Natural killer cell (primary cell): Measurements from ENCODE around the genes BARHL1, GTF3C4, REXO4, ADAMTSL2 and SARDH.

GRCh38 chr9:132582338-132582766 is at the start of gene BARHL1:
Gene BARHL1, plus strand, starts transcription at chr9:132582606.
- PRO-cap: no peak

DNA sequence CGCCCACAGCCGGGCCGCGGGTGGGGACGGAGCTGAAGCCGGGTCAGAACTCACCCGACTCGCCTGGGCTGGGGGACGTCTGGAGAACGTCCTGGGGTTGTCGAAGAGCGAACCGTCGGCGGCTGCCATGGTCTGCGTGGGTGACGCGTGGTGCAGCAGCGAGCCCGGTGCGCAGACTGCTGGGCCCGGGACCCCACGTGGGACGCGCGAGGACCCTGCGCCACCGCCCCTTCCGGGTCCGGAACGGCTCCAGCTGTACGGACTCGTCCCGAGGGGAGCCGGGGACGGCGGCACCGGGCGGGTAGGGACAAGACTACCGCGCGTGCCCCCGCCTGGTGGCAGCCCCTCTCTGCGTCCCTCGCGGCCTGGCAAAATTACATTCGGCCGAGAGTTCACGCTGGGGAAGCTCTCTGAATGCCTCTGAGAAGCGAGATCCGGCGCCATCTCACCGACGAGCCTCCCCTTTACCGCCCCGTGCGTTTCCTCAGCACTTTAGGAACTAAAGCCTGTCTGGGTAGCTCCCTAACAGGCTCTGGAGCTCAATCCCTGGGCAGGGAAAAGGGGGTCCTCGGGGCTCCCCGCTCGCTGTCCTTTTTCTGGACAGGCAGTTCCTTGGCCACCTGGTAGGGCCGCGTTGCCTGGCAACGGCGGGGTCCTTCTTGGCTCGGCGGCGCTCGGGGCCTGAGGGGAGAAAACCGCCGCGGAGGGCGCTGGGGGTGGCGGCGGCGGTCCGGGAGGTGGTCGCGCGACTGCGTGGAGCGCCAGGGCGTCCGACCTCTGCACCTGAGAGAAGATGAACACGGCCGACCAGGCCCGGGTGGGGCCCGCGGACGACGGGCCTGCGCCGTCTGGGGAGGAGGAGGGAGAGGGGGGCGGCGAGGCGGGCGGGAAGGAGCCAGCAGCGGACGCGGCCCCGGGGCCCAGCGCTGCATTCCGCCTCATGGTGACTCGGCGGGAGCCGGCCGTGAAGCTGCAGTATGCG is at the start of gene GTF3C4:
Gene GTF3C4 (plus strand): TSS at position 659 of the 982 bp plus-strand sequence.
- PRO-cap: bidirectional peak, plus-strand start at position 377 of the sequence, minus-strand start at position 178 of the sequence; bidirectional peak, plus-strand start at position 692 of the sequence, minus-strand start at position 598 of the sequence

DNA sequence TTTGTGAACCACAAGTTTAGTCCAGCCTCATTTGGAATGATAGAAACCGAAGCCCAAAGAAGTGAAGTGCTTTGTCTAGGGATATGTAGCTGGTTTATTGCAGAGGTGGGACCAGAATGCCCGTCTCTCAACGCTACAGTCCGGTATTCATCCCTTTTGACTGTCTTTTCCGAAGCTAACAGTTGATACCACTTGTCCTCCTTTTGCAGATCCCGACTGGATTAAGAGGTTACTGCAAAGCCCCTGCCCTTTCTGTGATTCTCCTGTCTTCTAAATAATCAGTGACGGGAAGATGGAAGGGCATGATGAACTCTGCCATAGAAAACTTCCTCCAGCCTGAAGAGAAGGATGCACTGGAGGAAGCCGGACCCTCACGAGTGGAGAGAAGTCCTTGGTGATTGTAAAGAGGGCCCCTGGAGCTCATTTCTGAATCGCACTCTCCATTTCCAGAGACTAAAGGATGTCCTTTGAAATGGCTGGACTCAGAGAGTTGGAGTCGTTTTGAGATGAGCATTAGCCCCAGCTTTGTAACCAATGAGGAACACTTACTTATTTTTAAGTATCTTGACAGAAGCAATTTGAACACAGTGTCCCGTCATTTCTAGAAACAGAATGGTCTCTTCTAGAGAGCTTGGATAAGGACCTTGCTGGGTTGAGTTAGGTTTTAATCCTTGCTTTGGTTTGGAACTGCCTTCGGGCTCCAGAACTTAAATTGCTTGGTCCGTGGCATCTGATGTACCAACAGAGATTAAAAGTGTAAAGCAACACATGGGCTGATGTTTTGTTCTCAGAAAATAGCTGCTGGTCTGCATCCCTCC is 18.6 kb downstream of the GTF3C4 start:
- PRO-cap: no peak

GRCh38 chr9:132794090-132794530 is 84.0 kb downstream of the AK8 start:
- PRO-cap: no peak

- PRO-cap: no peak
These were observed 79.1 kb downstream of the AK8 start for GRCh38 chr9:132798901-132799428.

DNA sequence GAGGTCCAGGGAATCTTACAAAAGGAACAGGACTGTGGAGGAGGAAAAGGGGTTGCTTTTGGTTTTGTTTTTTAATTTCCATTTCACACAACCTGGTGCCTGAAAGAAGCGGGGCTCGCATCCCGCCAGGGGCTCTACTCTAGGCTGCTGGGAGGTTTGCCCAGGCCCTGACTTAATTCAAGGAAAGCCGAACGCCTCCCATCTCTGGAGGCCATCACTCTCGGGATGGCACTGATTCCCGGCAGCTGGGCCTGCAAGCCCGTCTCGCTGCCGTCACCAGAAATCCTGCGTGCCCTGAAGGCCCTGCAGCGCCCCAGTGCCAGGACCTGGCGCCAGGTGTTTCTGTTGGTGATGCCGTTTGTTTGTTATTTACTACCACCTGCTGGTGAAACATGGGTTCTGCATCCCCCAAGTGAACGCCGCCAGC is 78.1 kb downstream of the AK8 start:
- PRO-cap: no peak

DNA sequence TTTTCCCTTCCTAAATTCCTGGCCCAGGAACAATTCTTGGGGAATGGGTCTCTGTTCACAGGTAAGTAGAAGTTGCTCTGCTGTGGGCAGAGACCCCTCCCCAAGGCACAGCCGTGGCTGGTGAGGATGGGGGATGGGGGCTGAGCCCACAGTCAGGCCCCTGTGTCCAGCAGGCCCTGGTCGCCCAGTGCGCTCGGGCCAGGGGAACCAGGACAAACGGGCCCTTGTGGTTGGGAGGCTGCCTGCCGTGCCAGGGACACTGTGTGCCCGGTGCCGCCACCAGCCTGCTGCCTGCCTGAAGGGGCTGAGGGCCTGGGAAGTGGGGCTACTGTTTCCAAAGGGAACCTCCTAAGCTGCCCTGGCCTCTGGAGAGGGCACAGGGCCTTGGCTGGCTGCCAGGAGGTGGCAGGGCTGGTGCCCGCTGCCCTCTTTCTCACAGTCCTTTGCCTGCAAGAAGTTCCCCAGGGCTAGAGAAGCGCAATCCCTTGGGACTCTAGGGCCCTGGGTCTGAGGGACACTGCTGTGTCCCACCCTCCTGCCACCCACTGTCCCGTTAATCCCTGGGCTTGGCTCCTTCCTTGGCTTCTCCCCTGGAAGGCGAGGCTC is 16.8 kb upstream of the RALGDS start:
- PRO-cap: no peak

GRCh38 chr9:133139893-133140194 is 18.8 kb upstream of the RALGDS start:
- PRO-cap: no peak

DNA sequence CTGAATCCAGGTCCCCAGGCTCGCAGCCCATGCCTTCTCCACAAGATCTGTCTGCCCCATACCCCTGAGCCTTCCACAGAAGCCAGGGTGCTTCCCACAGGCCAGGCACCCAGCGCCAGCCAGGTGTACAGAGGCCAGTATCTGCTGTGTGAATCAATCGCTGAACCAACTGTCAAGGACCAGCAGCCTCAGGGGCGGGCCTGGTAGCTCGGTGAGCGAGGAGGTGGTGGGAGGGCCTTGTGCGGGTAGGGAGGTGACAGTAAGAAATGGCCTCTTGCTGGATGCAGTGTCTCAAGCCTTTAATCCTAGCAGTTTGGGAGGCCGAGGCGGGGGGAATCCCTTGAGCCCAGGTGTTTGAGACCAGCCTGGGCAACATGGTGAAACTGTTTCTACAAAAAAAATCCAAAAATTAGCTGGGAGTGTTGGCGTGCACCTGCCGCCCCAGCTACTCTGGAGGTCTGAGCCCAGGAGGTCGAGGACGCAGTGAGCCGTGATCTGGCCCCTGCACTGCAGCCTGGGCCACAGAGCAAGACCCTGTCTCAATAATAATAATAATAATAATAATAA is 20.4 kb downstream of the GBGT1 start:
- PRO-cap: bidirectional peak, plus-strand start at position 238 of the sequence, minus-strand start at position 155 of the sequence

DNA sequence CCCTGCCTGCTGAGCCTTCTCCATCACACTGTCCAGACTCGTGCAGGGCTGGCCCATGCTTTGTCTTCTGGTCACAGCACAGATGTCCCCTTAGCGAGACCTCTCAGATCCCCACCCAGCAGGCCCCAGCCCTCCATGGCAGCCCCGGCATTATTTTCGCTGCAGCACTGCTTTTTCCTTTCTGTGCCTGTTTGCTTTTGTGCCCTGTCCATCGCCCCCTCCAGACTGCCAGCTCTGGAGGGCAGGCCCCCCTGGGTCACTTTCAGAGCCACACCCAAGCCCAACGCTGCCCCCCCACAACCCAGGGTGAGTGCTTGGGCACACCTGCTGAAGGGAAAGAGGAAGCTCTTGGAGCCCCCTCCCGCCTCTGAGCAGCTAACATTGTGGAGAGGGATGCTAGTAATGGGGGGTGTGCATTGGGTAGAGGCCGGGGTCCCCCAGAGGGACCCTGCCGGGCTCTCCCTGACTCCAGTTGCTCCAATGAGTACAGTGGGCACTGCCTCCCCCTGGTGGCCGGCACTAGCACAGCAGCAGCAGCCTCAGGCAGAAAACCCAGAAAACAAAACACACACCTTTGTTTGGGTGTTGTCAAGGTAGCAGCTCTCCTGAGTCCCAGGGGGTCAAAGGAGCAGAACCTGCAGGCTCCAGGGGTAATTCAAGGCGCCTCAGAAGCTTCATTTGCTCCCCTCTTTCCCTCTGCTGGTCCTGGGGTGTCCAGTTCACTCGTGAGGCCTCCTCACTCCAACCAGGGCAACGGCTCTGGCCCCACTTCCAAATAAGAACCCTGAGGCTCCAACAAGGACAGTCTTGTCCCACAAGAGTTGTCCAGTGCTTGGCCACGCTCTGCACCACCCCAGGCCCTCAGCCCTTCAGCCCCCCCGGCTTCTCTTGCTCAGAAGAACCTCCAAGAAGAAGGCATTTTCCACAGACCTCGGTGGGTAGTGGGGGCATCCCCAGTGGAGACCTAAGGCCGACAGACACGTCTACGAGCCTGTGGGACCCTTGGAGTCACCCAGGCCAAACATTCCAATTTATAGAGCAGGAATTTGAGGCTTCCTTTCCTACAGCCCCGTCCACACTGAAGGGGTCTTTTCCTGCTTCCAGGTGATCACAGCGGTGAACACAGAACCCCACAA is 16.2 kb downstream of the GBGT1 start:
- PRO-cap: bidirectional peak, plus-strand start at position 569 of the sequence, minus-strand start at position 482 of the sequence

GRCh38 chr9:133225350-133225896 is 16.4 kb upstream of the OBP2B start:
- PRO-cap: no peak

DNA sequence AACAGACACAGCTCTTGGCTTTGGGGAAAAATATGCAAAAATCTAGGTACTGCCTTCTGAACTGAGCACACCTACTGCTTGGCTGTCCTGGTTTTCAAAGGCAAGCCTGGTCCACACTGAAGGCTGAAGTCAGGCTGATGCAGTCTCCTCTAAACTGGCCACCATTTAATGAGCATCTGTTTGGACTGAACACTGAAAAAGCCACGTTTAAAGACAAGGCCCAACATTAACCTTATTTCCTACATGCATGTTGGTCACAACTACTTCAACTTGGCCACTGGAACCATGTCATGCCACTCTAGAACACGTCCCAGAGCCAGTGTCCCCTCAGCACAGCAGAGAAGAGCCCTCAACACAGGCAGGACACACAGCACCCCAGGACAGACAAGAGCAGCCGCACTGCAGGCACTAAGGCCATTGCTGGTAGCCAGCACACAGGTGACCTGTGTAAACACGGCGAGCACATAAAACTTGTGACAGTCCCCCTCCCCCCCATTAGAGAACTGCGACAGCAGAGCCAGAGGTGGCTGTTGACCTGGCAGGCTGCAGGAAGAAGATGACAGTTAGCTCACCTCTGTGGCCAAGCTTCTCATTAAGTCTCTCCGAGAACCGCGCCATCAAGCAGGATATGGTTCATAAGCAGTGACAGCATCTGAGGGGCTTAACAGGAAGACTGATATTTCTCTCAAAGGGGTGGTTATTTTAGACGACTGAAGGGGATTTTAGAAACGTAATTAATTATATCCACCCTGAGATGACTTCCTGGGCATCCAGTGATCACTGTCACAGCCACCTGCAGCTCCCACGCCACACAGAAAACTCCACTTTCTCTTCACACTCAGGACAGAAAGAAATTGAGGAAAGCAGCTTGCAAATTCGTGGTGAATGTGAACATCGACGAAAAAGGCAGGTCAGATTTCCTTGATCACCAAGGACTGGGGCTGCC is 5.3 kb downstream of the SURF4 start:
- PRO-cap: bidirectional peak, plus-strand start at position 783 of the sequence, minus-strand start at position 558 of the sequence

- PRO-cap: bidirectional peak, plus-strand start at chr9:133418293, minus-strand start at chr9:133417983
These were observed at the start of gene REXO4 for GRCh38 chr9:133417303-133418632. Gene REXO4, minus strand, starts transcription at chr9:133418010.

- PRO-cap: no peak
These were observed 13.2 kb upstream of the SLC2A6 start for GRCh38 chr9:133491948-133492601.

DNA sequence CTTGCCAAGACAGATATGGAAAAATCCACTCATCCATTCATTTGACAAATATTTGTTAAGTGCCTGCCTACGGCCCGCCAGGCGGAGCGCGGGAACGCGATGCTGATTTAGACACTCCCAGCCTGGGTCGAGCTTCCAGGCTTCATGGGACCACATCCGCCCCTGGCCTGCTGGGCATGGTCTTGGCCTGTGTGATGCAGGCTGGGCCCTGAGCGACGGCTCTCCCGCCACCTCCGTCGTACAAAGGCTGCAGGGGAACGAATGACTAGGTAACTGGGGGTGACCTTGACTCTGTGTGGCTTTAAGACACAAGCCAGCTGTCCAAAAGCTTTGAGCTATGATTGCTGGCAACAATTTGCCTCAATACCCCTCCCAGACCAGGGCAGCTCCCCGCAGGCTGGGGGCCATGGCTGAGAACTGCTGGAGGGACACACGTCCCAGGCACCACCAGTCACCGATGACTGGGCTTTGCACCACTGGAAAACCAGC is 18.0 kb downstream of the MYMK start:
- PRO-cap: no peak

DNA sequence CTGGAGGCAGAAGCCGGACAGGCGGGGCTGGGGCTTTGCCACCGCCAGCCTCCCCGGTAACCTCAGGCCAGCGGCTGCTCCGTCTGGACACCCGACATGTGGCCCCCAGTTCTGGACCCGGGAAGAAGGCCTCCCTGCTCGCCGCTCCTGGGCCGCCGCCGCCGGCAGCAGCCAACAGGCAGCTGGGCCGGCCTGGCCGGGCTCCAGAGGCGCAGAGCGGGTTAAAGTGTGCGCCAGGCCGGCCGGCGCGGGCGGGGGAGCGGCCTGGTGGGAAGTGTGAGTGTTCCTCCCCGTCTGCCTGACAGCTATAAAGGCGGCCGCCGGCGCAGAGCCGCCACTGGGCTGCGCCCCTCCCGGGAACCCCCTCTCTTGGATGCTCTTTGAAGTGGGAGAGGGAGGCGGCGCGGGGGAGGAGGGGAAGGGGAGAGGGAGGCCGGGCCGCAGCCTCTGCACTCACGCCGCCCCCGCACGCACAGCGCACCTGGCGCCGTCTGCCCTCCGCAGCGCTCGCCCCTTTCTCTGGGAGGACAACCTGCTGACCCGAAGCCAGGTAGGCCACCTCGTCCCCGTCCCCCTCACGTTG is at the start of gene ADAMTSL2:
Gene ADAMTSL2 (plus strand): TSS at position 337 of the 583 bp plus-strand sequence.
- PRO-cap: no peak

GRCh38 chr9:133545393-133546201 is 11.1 kb downstream of the ADAMTSL2 start:
- PRO-cap: no peak

DNA sequence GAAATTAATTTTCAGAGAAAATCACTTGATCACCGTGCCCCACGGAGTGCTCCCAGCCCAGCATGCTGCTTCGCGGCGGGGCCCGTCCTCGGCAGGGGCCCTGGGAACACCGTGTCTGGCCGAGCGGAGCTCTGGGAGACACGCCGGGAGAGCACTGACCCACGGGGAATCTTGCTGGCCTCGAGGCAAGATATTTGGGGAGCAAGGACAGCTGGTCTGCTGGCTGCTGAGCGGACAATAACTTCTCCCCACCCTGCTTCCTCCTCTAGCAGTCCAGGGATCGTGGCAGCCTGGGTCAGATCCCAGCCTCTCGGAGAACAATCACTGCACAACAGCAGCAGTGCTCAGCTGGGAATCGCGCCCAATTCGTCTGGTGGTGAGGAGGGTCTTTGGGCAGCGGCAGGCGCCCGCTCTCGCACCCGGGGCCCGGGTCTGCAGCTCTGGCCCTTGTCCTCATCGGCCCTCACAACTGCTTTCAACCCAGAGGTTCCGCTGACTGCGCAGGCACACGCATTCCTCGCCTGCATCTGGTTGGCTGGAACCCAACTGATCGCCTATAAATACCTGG is 43.4 kb downstream of the DBH start:
- PRO-cap: no peak

GRCh38 chr9:133737979-133739108 is at the start of gene SARDH:
Gene SARDH, minus strand, starts transcription at chr9:133738352.
- PRO-cap: no peak

GRCh38 chr9:133768747-133769741 is 30.9 kb upstream of the SARDH start:
- PRO-cap: no peak